Skeletal muscle tissue (tissue), 7 donors: ENCODE measurements around a stretch of chr1.

DNA sequence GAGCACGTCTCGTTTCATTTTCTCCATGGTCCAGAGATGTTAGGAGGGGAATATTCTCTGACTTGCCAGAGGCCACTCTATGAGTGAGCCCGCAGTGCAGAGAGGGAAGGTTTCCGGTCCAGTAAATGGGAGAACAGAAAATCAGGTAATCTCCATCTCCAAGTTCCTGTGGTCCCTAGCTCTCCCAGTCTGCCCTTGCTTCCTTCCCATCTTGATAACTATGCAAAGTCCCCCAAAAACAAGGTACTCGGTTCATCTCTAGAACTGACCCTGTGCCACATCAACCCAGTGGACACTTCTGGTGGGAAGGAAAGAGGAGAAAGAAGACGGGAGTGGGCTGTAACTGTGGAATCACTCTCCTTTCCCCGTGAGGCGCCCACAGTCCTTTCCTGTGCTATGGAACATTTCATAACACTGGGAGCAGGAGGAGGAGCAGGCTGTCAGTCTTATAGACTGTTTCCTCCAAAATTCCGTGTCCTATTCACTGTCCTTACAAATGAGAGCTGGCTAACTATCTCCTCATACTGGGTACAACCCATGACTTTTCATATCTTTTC, 40.8 kb downstream of the PLEKHA6 start:
- PRO-cap, 3 experiments: no peak in any of the 3 experiments
- RAMPAGE, long total RNA: no peak
- RRBS, 2 experiments: no CpG with 5 or more reads among the region's 9 CpGs

DNA sequence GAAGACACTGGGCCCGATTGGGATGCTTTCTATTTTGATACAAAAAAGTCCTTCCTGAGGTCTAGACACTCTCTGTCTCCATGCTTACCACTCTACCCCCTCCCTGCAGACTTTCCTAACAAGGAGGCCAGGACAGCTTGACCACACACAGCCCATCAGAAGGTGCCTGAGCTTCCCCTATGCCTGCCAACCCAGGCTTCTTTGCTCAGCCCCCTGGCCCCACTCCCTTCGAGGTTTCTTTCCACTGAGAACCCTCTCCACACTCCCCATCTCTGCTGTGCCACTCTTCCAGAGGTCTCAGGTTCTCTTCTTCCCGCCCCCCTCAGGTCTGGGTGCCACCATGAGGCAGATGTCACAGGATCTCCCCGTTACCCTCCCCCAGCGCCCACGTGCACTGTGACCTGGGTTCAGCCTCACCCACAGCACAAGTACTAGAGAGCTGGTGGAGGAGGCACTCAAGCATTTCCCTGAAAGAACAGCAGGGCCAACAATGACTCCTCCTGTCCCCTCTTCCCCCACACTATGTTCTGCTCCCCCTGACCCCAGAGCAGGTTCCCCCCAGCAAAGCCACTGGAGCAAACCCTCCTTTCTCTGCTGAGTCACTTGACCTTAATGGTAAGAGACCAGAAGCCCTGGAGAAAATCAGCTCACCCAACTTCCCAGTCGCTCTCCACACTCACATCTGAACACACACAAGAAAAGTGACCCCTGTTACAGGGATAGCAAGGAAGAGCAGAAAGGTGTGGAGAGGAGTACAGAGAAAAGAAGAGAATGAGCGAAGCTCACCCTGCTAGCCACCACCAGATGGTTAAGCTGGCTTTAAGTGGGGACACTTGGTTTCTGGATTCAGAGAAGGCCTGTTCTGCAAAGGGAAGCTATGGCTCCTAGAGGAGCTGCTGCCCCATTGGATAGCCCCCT, 14.3 kb downstream of the PLEKHA6 start:
- PRO-cap, 3 experiments: no peak in any of the 3 experiments
- RAMPAGE, long total RNA: no peak
- RRBS, 2 experiments: no CpG with 5 or more reads among the region's 8 CpGs

DNA sequence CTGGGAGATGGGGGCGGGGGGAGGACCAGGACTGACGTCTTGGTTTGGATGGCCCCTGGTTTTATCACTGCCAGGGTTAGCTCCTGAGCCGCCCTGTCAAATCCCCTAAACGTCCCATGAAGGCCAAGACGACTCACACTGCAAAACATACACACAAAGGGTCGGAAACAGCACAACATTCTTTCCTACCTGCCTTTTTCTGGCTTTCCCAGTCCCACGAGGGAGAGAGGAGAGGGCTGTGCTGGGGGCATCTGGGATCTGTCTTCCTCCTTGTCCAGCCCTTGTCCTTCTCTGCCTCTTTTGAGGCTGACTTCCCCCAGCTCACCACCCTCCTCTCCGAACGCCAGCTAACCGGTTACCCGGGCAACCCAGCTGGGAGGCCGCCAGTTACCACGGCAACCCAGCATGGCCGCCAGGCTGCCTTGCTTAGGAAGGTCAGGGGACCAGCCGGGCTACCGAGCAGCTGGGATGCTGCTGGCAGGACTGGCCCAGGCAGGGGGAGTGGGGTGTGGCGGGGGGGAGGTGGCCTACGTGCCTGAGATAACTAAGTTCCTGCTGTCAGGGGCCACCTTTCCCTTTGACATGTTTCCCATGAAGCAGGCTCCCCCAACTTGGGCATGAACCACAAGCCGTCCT, 8.9 kb downstream of the PLEKHA6 start:
- PRO-cap, 3 experiments: no peak in any of the 3 experiments
- RAMPAGE, long total RNA: no peak
- RRBS, 2 experiments: 6 to 10% methylated on average over 4 of the region's 19 CpGs

GRCh38 chr1:204451615-204452176, 40.1 kb upstream of the PPP1R15B start:
- PRO-cap, 3 experiments: no peak in any of the 3 experiments
- RAMPAGE, long total RNA: no peak
- RRBS, 2 experiments: no CpG with 5 or more reads among the region's 7 CpGs

GRCh38 chr1:204461269-204461959, 33.2 kb downstream of the PIK3C2B start:
- PRO-cap, 3 experiments: no peak in any of the 3 experiments
- RAMPAGE, long total RNA: no peak
- RRBS, 2 experiments: no CpG with 5 or more reads among the region's 9 CpGs

- PRO-cap, 3 experiments: no peak in any of the 3 experiments
- RAMPAGE, long total RNA: no peak
- RRBS, 2 experiments: no CpG with 5 or more reads among the region's 6 CpGs
Measured at GRCh38 chr1:204461960-204462559, 32.5 kb downstream of the PIK3C2B start.

DNA sequence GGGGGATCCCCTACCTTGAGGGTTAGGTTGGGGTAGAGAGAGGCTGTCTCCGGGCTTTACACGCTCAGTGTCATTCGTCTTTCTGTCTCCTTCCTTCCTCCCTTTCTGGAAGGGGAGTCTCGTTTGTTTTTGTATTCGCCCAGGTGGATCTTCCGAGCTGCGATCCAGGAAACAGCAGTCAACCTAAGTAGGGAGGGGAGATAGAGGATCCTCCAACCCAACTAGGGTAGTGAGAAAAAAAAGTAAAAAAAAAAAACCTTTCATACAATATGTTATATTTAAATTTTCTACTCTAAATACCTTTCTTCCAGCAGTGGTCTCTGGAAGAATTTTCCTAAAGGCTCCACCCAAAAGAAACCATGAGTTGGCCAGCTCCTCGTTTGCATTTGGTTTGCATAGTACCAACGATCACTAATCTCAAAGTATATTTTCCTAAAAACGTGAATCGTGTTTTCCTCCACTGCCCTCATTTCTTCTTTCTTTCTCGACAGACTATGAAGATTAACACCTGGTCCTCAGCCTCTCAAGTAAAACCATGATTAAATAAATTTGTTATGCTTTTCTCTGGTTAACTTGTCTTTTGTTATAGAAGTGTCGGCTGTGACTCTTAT, 661 bp upstream of the PIK3C2B start:
- PRO-cap, 3 experiments: no peak in any of the 3 experiments
- RAMPAGE, long total RNA: no peak
- RRBS, 2 experiments: no CpG with 5 or more reads among the region's 13 CpGs

DNA sequence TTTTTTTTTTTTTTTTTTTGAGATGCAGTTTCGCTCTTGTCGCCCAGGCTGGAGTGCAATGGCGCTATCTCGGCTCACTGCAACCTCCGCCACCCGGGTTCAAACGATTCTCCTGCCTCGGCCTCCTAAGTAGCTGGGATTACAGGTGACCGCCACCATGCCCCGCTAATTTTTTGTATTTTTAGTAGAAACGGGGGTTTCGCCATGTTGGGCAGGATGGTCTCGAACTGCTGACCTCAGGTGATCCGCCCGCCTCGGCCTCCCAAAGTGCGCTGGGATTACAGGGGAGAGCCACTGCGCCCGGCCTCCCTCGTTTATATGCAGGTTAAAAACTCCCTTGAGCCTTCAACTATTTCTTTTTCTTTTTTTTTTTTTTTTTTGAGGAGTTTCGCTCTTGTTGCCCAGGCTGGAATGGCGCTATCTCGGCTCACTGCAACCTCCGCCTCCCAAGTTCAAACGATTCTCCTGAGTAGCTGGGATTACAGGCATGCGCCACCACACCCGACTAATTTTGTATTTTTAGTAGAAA, 816 bp upstream of the MDM4 start:
- PRO-cap, 3 experiments: no peak in any of the 3 experiments
- RAMPAGE, long total RNA: no peak
- RRBS, 2 experiments: no CpG with 5 or more reads among the region's 27 CpGs

- PRO-cap, 3 experiments: no peak in any of the 3 experiments
- RAMPAGE, long total RNA: no peak
- RRBS, 2 experiments: no CpG with 5 or more reads among the region's 11 CpGs
Measured at GRCh38 chr1:204550618-204551401, 34.6 kb downstream of the MDM4 start.

DNA sequence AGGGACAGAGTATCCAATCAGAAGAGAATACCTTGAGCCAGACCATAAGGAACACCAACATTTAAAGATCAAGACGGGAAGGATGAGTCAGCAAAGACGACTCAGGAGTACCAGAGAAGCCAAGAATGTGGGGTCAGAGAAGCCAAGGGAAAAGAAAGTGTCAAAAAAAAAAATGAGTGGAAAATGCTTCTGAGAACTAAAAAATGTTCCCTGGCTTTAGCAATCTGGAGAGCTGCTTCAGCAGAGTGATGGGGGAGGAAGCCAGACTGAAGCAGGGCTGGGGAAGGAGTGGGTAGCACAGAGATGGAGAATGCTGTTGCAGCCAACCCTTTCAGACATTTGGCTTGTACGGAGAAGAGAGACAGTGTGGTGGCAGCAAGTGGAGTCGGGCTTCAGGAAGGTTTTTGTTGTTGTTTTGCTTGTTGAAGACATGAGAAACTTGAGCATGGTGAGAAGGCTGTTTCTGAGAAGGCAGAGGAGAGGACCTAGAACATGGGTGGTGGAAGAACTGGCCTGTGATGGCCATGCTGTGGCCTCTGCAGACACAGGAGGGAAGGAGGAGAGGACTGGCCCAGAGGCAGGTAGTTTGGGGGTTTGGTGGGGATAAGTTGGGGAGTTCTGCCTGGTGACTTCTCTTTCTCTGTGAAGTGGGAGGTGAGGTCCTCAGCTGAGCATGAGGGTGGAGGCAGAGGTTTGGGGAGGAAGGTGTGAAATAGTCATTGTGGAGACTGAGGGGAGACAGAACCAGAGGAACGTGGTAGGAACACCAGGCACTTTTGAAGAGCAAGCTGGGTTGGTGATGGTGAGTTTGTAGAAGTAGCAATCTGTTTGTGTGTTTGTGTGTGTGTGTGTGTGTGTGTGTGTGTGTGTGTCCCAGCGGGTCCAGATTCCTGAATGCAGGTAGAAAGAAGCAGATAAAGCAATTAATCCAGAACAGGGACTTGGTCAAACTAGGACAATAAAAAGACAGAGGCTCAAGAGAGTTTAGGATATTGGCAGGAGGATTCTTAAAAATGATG, 14.7 kb downstream of the LRRN2 start:
- PRO-cap, 3 experiments: no peak in any of the 3 experiments
- RAMPAGE, long total RNA: no peak
- RRBS, 2 experiments: no CpG with 5 or more reads among the region's 6 CpGs

DNA sequence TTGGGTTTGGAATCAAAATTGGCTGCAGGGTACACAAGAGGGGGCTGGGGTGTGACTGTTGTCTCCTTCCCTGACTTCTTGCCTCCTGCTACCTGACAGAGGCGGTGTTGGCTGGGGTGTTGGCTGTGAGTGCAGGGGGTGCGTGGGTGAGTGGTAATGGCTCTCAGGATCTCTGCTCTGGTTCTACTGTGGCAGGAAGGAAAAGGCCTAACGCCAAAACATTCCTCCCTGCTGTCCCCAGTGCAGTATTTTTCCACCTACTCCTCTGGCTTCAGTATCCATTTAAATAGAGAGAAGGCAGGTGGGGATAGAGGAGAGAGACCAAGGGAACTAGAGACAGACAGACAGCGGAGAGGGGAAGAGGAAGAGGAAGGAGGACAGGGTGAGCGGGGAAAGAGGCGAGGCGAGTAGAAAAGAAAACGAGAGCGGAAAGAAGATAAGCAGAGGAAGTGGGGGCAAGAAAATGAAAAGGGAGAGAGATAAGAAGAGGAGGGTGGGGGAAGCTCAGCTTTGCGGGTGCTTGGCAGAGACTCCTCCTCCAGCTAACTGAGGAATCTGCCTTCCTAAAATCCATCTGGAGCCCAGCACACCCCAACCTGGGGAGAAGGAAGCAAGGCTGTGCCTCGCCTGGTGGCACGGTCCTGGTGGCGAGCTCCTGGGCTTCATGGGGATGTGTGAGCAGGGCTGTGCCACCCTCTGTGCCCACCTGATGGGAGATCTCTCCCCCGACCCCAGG, 20.9 kb upstream of the LRRN2 start:
- PRO-cap, 3 experiments: no peak in any of the 3 experiments
- RAMPAGE, long total RNA: no peak
- RRBS, 2 experiments: no CpG with 5 or more reads among the region's 14 CpGs

- PRO-cap, 3 experiments: no peak in any of the 3 experiments
- RAMPAGE, long total RNA: no peak
- RRBS, 2 experiments: no CpG with 5 or more reads among the region's 3 CpGs
Measured at GRCh38 chr1:205096636-205097085, 12.4 kb upstream of the TMEM81 start.

DNA sequence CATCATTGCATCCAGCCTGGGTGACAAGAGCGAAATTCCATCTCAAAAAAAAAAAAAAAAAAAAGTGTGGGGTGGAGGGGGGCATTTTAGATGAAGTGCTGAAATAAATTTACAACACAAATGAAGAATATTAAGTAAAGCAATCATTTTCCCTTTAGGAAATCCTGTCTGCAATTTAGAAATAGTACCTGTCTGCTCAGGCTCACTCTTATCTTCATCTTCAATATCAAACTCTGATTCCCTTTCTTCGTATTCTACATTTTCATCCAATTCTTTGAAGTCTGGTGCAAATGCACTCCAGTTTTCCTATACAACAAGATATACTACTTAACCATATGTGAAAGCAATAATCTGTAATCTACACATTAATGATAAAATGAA, 14.5 kb upstream of the TMEM81 start:
- PRO-cap, 3 experiments: no peak in any of the 3 experiments
- RAMPAGE, long total RNA: no peak
- RRBS, 2 experiments: no CpG with 5 or more reads among the region's 2 CpGs

DNA sequence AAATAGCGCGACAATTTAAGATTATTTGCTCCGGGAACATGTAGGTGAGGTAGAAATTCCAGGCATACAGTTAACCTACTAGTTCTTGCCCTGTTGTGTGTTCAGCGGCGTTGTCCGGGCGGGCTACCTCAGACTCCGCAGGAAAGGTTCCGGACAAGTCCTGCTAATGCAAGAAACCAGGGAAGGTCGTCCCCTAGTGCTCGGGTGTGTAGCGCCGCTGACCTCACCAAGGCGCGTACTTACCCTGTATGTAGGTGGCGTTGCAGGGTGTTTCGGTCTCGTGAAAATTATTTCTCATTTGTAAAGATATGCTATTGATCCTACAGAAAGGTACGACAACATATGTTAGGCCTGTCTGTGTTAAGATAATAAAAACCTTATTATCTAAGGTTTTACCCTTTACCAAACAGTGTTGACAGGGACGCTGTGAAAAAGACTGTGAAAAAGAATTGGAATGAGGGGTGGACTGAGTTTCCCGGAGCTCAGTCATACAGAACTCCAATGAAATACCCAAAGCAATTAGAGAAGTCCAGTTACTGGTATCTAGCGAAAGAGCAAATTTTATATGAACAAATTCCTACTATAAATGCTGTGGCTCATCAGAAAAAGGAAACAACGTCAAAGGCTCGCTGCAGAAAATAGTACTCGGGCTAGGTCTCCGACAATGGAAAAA, 523 bp upstream of the RBBP5 start:
- PRO-cap, 3 experiments: peak in 2 of 3 experiments; most common plus-strand start position 136 of the sequence (in 2)
- RAMPAGE, long total RNA: no peak
- RRBS, 2 experiments: 1 to 5% methylated on average over 7 of the region's 26 CpGs

DNA sequence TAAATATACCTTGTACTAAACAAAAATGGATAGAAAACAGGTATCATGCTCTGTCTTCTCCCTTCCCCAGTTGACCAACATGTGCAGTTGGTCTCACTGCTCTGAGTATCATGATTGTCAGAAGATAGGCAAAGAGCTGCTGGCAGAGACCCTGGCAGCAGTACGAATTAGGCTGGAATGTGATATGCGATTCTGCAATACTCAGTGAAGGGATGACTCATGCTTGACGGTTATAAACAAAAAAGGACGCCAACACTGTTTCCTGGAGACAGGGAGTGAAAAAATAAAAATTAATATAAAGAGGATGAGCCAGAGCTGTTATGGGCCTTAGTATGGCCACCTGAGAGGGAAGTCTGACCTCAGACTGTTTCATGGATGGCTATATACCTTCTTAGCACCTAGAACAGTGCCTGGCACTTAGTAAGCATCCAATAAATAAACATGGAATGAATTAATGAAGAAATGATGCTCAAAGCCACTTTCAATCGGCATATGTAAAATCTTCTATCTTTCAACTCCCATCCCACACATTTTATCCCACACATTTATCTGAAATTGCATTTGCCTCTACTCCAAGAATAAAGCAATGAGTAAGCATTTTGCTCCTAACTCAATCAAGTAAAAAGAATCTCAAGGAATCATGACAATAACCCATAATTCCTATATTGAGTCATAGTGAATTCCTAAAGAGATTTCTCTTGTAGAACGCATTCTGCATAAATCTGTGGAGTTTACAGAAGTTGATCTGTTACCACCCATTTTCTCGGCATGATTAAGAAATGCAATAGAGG, 35.9 kb downstream of the DSTYK start:
- PRO-cap, 3 experiments: peak in 1 of 3 experiments; most common plus-strand start position 321 of the sequence (in 1); most common minus-strand start position 98 of the sequence (in 1)
- RAMPAGE, long total RNA: no peak
- RRBS, 2 experiments: no CpG with 5 or more reads among the region's 7 CpGs

GRCh38 chr1:205314900-205315428, 6.6 kb downstream of the NUAK2 start:
- PRO-cap, 3 experiments: no peak in any of the 3 experiments
- RAMPAGE, long total RNA: no peak
- RRBS, 2 experiments: no CpG with 5 or more reads among the region's 4 CpGs

GRCh38 chr1:205359596-205360801, 3.3 kb upstream of the KLHDC8A start:
- PRO-cap, 3 experiments: no peak in any of the 3 experiments
- RAMPAGE, long total RNA: no peak
- RRBS, 2 experiments: 24 to 26% methylated on average over 6 of the region's 14 CpGs

- PRO-cap, 3 experiments: no peak in any of the 3 experiments
- RAMPAGE, long total RNA: no peak
- RRBS, 2 experiments: 4 to 17% methylated on average over 2 to 4 of the region's 21 CpGs
Measured at GRCh38 chr1:205447206-205448380, 8.3 kb downstream of the BLACAT1 start.

- PRO-cap, 3 experiments: no peak in any of the 3 experiments
- RAMPAGE, long total RNA: no peak
- RRBS, 2 experiments: no CpG with 5 or more reads among the region's 4 CpGs
Measured at GRCh38 chr1:205474003-205474241, 18.1 kb upstream of the BLACAT1 start.

- PRO-cap, 3 experiments: no peak in any of the 3 experiments
- RAMPAGE, long total RNA: no peak
- RRBS, 2 experiments: no CpG with 5 or more reads among the region's 5 CpGs
Measured at GRCh38 chr1:205565689-205566318, 3.0 kb upstream of the MFSD4A start.